Measurements from ENCODE around the gene KLHL30.

- RRBS: 74% methylated on average over 1 of the region's 11 CpGs
Observed at GRCh38 chr2:237630787-237631546, 3.6 kb downstream of the LRRFIP1 start.

DNA sequence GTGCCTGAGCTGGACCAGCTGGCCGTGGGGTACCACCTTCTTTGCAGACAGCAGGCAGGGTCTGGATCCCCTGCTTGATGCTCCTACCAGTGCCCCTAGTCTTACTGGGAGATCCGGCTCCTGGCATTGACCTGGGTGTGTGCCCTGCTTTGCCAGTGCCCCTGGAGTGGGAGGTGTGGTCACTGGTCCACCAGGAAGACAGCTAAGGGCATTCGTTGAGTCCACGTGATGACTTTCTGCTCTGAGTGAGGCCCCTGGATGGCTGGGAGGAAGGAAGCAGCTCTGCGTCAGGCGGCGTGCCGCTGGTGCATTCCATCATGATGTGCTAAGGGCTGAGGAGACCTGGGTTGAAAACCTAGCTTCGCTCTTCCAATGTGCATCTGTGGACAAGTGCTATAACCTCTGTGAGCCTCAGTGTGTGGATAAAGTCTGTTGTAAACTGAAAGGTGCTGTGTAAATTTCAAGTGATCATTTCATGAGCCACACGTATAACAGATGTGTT is 59.5 kb downstream of the LRRFIP1 start:
- RRBS: no CpG with 5 or more reads among the region's 10 CpGs

GRCh38 chr2:237765952-237766914 is 32.3 kb upstream of the RBM44 start:
- RRBS: no CpG with 5 or more reads among the region's 12 CpGs

- RRBS: 83% methylated on average over 5 of the region's 9 CpGs
Observed at GRCh38 chr2:237860624-237860834, 1.1 kb downstream of the RAMP1 start.

- RRBS: no CpG with 5 or more reads among the region's 8 CpGs
Observed at GRCh38 chr2:237902631-237903118, 43.3 kb downstream of the RAMP1 start.

- RRBS: no CpG with 5 or more reads among the region's 7 CpGs
Observed at GRCh38 chr2:238057535-238057734, 3.4 kb upstream of the SCLY start.

- RRBS: no CpG with 5 or more reads among the region's 6 CpGs
Observed at GRCh38 chr2:238063426-238063990, 2.7 kb downstream of the SCLY start.

- RRBS: no CpG with 5 or more reads among the region's 15 CpGs
Observed at GRCh38 chr2:238098856-238099508, 1.2 kb upstream of the ESPNL start.

GRCh38 chr2:238138275-238138830 is at the start of gene KLHL30:
TSS of gene KLHL30 (plus strand) at chr2:238138668.
- RRBS: no CpG with 5 or more reads among the region's 16 CpGs

DNA sequence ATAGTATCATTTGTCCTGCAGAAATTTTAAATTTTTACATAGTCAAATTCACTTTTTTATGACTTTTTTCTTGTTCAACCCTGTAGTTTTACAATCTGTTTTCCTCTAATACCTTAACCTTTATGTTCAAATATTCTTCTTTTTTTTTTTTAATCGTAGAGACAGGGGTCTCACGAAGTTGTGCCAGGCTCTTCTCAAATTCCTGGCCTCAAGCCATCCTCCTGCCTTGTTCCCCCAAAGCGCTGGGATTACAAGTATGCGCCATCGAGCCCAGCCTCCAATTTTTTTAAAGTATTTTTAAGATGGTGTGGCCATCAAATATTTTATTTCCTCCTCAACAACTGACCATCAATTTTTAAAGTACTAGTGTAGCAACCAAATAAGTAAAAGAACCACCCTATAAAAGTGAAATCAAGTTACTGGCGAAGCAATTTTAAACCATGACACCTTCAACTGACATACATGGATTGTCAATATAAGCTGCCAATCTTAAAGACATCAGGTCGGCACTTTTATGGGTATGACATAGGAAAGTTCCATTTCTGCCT is 3.8 kb downstream of the ILKAP start:
- RRBS: no CpG with 5 or more reads among the region's 7 CpGs

- RRBS: no CpG with 5 or more reads among the region's 8 CpGs
Observed at GRCh38 chr2:238247925-238248567, 8.2 kb upstream of the HES6 start.

- RRBS: no CpG with 5 or more reads among the region's 3 CpGs
Observed at GRCh38 chr2:238265165-238265472, 23.3 kb downstream of the PER2 start.

DNA sequence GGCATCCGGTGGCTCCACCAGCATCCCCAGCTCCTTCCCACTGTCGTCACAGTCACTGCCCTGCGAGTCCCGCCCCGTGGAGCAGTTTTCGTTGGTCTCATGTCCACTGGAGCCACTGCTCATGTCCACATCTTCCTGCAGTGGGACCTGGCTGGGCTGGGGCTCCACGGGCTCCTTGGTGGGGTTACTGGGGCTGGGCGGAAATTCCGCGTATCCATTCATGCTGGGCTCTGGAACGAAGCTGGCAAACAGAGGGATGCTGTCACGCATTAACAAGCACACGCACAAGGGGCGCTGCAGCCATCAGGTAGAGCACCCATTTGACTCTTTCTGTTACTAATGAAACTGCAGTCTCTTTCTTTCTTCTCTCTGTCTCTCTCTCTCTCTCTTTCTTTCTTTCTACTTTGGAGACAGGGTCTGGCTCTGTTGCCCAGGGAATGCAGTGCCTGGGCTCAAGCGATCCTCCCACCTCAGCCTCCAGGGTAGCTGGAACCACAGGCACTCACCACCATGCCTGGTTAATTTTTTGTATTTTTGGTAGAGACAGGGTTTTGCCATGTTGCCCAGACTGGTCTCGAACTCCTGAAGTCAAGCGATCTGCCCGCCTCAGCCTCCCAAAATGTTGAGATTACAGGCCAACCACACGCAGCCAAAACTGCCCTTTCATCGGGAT is 10.6 kb downstream of the PER2 start:
- RRBS: no CpG with 5 or more reads among the region's 20 CpGs

DNA sequence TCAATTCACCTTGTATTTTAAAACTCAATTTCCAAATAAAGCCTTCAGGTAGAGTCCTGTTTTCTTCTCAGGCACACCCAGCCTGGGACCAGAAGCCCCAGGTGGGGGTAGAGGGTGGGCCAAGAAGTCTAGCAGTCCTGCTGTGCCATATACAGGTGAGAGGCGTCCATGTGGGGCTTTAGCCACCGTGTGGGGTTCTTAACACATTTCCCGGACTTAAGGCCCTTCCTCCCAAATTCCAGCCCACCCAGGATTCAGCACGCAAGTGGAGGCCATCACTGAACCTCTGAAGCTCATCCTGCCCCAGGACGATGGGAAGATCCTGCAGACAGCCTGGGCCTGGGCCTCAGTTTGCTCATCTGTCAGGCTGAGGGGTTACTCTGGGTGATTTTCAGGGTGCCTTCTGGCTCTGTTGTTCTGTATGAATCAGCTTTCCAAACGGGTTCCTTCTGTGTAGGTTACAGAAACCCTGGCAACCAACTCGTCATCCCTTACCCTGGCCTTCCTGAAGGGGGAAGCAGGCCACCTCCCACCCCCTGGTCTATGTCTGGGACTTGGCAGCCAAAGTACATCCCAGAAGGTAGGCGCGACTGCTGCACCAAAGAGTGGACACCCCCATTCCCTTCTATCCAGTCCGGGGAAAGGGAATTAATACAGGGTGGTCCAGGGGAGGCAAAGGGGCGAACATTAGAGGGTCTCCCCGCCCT is 939 bp downstream of the PER2 start:
- RRBS: 2% methylated on average over 2 of the region's 12 CpGs

- RRBS: no CpG with 5 or more reads among the region's 13 CpGs
Observed at GRCh38 chr2:238299723-238300561, 11.5 kb upstream of the PER2 start.

DNA sequence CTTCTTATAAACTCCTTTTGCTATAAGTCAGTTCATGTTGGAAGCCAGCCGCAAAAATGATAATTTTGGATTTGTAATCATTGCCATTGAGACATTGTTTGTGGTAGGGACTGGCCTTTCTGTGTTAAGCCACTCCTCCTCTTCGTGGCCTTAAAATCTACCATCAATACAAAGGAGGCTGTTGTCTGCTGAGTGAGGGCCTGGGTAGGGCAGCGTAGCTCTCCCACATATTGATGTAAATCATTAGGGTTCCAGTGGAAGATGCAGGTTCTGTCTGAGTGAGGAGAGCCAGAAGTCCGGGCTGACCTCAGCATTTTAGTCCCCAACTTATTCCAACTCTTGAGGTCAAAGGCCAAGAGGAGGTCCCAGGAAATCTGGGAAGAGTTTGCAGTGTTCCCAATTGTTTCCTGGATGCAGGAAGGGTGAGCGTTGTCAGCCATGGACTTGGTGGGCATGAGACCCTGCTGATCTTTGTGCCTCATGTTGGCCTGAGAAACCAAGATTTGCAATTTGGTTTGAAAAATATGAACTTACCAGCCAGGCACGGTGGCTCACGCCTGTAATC is 12.2 kb upstream of the PER2 start:
- RRBS: no CpG with 5 or more reads among the region's 7 CpGs

DNA sequence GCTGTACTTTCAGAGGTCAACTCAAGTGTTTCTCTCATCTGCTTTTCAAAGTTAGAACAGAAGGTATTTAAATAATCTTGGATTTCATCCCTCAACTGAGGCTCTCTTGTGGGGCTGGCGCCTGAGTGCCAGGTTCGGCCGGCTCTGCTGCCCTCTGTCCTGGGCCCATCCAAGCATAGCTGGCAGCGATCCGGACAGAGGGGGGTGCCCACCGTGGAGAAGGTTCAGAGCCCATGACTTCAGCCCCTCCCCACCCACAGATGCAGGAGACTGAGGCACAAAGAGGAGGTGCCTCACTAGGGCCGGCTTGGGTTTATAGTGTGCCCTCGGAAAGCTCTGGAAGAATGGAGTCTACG is 132.1 kb downstream of the ASB1 start:
- RRBS: 58% methylated on average over 4 of the region's 9 CpGs

DNA sequence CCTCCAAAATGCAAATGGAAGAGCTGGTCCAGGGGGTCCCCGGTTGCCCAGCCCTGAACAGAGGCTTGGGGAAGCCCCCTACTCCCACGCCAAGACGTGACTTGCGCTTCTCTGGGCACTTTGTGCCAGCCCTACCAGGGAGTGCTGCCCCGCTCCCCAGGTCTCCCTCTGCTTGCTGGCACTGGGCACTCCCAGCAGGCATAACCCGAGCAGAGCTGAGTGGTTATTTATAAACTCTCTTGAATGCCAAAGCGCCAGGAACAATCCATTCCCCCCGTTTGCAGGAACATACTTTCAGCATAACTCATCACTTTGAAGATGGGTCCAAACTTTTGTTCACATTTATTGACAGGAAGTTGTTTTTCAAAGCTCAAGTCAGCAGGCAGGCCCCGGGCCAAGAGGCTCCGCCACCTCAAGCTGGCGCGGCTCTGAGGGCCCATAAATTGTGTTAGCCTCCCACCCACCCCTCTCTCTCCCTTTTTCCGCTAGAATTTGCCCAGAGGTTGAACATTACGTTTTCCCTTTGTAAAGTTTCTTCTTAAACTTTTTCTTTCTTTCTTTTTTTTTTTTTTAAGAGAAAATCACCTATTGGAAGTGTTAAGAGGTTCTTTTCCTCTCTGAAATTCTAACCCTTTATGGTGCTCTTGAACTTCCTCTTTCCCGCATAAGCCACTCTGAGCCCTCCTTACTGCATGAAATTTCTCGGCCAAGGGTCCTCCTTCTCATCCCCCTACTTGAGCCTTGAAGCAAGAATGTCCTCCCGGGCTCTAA is 170.5 kb downstream of the ASB1 start:
- RRBS: no CpG with 5 or more reads among the region's 17 CpGs

GRCh38 chr2:238703660-238703998 is 144.3 kb upstream of the TWIST2 start:
- RRBS: no CpG with 5 or more reads among the region's 4 CpGs

DNA sequence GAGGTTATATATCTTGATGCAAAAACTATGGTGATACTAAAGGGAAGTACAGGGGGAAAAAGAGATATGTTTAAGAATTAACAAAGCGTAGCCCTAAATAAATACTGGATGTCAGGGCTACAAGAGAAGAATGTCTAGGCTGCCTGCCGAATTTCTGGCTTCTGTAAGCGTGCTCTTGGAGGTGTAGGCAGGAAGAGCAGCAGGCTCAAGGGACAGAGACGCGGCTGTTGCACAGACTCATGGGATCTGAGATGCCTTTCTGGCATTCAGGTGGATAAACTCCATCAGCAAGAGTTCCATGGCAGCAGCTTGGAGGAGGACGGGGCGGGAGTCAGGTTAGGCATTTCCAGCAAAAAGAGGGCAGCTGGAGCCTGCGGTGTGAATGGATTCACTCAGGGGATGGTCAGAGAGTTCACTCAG is 123.2 kb upstream of the TWIST2 start:
- RRBS: no CpG with 5 or more reads among the region's 8 CpGs

Measured in zone of skin (tissue), 1 donor.